Endodermal cell (in vitro differentiated cells): ENCODE measurements around the genes KISS1, PPP1R15B and LEMD1.

GRCh38 chr1:204196368-204196706 lies at the start of gene KISS1:
TSS of gene KISS1 (minus strand) at chr1:204196491.
- PRO-cap = no peak

GRCh38 chr1:204227862-204228467 lies 14.2 kb upstream of the GOLT1A start:
- PRO-cap = no peak

DNA sequence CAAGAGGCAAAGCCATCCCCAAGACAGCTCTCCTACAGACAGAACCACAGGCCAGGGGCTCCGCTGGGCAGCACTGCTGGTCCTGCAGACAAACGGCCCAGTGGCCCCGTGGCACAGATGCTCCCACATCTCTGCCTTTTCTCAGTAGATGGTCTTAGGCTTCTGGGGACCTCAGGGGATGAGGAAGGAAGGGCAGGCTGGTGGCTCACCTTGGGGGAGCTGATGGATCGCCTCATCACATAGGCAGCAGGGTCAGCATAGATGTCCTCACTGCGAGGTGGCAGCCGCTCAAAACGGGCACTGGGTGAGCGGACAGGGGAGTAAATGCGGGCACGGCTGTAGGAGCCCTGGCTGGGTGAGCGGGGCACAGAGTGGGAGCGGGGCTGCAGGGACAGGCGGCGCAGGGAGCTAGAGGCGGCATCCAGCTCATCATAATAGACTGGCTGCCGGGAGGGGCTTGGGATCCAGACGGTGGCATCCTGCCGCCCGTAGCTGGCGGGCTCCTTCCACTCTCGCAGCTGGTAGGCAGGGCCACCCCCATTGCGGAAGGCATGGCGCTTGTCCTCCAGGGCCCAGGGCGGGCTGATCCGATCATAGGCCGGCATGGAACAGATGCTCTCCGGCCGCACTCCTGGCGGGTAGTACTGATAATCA lies 43.5 kb upstream of the GOLT1A start:
- PRO-cap = no peak

- PRO-cap = no peak
Observed at GRCh38 chr1:204296372-204296956, 63.3 kb downstream of the PLEKHA6 start.

GRCh38 chr1:204318827-204319383 lies 40.8 kb downstream of the PLEKHA6 start:
- PRO-cap = no peak

GRCh38 chr1:204319384-204319896 lies 40.3 kb downstream of the PLEKHA6 start:
- PRO-cap = no peak

DNA sequence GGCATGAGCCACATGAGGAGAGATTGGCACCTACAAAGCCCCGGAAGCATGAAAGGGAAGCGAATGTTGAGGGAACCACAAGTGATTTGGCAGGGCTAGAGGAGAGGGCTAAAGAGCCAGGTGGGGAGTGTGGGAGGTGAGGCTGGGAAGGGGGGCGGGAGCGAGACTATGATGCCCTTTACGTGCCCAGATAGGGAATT lies 5.2 kb upstream of the PLEKHA6 start:
- PRO-cap = no peak

GRCh38 chr1:204411517-204412396 lies at the start of gene PPP1R15B:
TSS of gene PPP1R15B (minus strand) at chr1:204411817.
- PRO-cap = bidirectional peak, plus-strand start at chr1:204411549, minus-strand start at chr1:204411605; bidirectional peak, plus-strand start at chr1:204412174, minus-strand start at chr1:204411817

DNA sequence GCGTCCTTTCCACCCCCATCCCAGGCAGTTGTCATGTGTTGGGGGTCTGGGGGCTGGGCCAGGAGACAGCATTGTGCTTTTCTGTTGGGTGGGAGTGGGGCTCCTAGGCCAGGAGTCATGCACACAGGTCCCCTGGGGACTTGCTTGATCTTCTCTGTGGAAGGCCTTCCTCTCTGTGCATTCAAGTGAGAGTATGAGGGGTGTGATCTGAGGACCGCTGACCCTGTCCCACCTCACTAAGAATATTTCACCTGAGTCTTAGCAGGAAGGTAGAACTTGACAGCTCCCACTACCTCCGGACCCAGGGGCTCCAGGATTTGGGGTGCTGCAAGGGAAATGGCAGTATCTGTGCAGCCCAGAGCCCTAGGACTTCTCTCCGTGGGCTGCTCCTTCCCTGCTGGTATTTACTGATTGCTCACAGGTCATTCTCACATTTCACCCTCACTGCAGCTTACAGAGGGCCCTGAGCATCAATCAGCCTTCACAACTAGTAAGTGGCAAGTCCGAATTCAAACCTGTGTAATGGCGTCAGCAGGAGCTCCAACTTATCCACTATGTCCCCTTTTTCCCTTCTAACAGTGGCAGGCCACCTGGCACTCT lies 32.5 kb downstream of the PIK3C2B start:
- PRO-cap = no peak

DNA sequence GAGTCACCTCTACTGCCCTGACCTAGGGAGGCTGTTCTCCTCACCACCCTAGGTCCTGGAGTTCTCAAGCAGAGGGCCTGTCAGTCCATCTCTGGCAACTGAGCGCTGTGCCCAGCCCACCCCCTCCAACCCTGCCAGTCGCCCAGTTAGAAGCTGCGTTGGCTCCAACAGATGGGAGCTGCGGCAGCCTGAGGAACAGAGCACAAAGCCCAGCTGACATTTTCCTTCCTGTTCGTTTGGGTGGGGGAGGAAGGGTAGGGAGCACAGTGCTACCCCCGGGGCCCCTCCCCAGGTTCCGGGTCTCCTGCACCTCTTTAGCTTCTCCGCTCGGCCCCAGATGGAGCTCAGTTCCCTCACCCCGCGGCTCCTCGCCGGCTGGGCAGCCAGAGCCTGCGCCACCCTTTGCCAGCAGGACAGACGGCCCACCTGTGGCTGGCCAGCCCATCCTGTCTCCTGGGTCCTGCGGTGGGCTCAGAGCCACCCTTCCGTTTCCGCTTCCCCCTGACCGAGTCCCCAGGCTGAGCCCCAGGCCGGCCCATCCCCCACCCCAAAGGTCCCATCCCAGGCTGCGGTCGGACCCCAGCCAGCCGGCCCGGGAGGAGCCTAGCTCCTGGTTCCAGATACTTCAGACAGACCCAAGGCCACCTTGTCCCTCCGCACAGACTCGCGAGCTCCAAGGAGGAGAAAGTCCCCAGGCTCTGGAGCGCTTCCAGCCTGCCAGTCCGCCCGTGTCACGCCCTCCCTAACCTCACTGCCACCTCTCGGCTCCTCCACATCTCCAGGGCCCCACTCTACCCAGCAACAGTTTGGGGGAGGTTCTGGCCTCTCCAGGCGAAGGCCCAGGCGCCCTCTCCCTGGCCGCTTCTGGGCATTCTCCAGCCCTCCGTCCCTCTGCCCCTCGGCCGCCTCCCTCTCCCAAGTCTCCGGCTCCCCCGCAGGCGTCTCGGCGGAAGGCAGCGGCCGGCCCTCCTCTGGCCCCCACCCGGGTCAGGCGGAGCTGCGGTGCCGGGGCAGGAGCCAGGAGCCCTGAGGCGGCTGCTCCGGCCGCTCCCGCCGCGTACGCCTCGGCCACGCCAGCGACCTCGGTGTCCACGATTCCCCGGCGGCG lies 1.0 kb downstream of the LRRN2 start:
- PRO-cap = bidirectional peak, plus-strand start at position 628 of the sequence, minus-strand start at position 452 of the sequence; bidirectional peak, plus-strand start at position 871 of the sequence, minus-strand start at position 788 of the sequence

DNA sequence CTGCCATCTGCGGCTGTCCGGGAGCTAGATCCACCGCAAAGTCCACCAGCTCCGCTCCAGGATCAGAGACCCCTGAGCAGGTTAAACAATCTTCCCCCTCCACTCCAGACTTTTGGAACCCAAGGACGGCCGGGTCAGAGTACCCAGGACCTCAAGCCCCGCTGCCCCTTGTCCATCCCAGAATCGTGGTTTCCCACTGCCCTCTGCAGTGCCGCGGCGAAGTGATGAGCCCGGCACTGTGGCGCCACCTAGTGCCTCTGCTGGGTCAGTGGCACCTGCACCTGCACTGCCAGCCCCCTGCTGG lies 21.4 kb upstream of the NFASC start:
- PRO-cap = unidirectional peak, minus-strand start at position 198 of the sequence; unidirectional peak, minus-strand start at position 223 of the sequence

DNA sequence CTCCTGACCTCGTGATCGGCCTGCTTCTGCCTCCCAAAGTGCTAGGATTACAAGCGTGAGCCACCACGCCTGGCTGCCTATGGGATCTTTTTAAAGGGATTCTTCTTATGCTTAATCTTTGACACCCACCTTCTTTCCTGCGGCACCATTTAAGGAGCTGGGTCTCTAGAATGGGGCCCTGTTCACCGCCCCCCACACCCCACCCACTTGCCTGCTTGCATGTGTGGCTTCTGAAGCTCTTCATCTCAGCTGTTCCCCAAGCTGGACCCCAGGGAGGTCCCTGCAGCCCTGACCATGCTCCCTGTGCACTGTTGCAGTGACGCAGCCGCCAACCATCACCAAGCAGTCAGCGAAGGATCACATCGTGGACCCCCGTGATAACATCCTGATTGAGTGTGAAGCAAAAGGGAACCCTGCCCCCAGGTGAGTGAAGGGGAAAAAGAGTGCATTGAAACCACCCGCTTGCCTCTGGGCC lies 91.3 kb upstream of the CNTN2 start:
- PRO-cap = no peak

DNA sequence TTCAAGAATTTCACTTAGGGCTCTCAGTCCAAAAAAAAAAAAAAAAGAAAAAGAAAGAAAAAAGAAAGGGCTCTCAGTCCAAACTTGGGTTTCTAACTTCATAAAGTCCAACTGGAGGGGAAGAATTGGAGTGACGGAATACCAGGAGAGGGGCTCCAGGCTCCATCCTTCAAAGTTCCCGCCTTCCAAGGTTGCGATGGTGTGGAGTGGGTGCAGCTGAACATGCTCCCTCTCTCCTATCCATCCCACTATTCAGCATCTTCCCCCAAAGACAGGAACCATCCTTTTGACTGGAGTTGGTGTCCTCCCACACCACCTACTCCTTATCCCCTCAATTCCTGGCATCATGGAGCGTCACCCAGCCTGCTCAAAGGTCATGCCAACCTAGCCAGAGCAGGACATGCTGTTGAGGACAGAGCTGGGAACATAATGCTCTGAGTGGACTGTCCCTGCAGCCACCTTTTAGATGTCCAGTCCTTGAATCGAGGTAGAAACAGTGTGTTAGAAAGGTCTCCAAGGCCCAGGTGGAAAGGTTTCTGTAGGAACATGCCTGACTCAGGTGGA lies 52.4 kb upstream of the CNTN2 start:
- PRO-cap = no peak

GRCh38 chr1:204992497-204993110 lies 50.4 kb upstream of the CNTN2 start:
- PRO-cap = no peak

DNA sequence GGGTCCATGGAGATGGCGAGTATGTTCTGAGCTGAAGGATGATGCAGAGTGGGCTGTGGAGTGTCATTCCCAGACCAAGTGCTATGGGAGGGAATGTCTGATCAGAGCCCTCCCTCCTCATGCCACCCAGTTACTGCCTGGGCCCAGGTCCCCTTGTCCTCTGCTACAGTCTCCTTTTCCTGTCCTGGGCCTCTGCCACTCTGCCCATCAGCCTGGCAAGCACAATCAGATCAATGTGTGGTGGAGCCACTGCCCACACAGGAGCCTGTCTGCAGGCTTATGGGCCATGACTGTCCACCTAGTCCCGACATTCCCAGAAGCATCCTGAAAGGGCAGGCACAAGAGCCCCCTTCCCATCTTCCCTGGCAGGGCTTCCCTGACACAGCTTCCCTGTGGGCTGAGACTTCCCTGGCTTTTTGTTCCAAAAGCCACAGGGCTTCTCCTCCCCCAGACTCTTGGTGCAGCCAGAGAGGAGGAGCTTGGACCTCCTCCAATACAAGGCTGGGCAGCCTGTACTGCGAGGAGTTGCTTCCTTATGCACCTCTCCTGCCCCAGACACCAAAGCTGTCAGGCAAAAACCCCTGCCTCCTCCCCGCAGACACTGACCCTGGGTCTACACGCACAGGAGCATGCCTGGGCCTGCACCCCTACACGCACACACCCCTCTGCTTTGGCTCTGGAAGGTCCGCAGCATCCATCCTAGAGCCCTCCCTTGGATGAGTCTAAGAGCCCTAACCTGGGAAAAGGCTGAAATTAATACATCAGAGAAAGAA lies 29.2 kb upstream of the CNTN2 start:
- PRO-cap = no peak

DNA sequence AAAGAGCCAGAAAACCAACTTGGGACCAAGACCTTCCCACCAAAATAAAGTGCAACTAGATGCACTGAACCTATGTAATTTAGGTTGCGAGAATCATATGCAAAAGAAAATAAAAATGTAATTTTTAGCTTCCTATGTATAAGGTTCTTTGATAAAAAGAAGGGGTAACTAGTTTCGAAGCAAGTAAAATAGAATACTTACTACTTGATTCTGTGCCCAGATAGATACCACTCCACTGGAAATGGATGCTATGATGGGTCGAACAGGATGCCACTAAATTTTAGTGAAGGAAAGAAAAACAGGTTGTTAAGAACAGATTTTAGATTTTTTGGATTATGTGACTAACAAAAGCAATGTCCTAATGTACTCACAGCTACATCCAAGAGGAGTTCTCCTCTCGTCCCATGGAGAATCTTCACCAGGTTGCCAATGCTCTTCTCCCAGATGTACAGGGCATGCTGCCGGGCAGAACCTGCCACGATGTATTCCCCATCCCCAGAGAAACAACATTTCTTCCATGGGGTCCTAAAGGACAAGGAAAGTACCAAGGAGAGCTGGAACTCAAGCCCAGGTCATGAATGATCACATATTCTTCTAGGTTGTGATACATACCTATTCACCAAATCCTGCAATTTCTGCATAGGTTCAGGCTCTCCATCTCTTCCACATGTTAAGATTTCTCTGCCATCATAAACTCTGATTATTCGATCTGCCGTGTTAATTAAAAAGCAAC lies 15.4 kb upstream of the TMEM81 start:
- PRO-cap = no peak

DNA sequence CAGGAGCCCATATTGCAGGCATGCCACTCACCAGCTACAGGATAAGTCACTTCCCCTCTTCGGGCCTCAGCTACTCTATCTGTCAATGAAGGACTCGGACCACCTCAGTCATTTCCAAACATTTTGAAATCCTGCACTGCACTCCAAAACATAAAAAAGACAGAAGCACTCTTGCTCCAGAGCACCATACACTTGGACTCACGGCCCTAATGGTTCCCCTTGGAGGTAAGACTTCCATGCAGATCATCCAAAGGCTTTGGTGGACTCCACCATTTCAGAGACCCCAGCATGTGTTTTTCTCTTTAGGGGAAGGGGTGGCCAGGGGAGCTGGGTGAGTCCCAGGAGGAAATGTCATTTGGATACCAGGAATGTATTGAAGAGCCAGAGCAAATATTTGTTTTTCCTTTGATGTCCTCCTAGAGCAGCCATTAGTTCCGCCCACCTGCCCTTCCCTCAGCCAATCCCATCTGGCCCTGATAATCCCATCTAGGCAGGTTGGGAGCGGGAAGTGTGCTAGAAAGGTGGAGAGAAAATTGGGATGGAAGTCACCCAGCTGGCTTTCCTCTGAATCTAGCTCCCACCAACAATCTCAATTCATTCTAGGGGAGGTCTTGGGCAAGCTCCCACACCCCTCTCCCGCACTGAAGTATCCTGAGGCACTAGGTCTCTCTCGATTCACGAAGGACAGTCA lies 3.0 kb downstream of the NUAK2 start:
- PRO-cap = no peak

GRCh38 chr1:205373016-205373408 lies 16.3 kb upstream of the KLHDC8A start:
- PRO-cap = no peak

GRCh38 chr1:205421584-205422471 lies at the start of gene LEMD1:
TSS of gene LEMD1 (minus strand) at chr1:205422056.
- PRO-cap = no peak

DNA sequence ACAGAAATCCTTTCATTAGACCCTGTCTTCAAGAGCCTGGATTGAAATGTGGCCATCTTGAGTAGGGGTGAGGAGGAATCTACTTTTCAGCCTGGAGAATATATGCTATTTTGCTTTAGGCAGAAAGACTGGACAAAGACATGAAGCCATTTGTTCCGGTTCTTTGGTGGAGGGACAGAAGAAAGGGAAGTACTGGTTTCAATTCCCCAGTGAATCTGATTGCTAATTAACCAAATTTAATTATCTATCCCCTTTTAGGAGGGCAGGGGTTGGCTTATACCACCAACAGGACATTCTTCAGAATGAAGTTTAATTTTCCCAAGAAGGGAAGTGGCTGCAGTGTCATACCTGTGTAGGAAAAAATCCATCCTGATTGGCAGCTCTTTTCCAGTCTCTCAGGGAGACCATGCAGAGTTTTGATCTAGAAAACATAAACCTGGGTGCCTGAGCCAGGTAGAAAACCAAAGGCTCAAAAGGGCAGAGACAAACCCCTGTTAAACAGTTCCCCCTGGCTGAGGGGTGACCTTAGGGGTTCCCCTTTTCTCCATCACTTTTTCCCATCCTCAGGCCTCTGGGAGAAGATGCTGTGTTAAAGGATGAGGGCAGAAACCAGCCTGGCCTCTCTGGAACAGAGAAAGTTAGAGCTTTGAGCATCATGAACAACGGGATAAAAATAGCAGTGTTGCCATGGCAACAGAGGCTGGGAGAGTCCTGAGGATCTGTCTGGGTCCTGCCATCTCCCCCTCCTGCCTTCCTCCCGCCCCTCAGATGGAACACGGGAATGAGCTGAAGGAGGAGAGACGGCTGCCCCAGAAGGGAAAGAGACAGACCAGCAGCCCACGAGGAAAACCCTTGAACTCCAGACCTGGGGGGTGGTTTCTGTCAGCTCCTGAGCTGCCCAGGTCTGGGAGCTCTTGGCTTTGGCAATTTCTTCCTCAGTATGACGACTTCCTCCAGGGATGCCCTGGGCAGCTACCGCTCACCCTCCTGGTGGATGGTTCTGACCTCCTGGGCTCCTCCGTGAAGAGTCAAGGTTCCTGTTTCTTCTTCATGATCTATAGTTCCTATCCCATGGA lies 13.8 kb upstream of the LEMD1 start:
- PRO-cap = unidirectional peak, minus-strand start at position 844 of the sequence